ENCODE results near the genes RAB20 and ING1.

GRCh38 chr13:110171795-110172048 is 135.2 kb downstream of the COL4A1 start:
- PRO-cap: no peak

DNA sequence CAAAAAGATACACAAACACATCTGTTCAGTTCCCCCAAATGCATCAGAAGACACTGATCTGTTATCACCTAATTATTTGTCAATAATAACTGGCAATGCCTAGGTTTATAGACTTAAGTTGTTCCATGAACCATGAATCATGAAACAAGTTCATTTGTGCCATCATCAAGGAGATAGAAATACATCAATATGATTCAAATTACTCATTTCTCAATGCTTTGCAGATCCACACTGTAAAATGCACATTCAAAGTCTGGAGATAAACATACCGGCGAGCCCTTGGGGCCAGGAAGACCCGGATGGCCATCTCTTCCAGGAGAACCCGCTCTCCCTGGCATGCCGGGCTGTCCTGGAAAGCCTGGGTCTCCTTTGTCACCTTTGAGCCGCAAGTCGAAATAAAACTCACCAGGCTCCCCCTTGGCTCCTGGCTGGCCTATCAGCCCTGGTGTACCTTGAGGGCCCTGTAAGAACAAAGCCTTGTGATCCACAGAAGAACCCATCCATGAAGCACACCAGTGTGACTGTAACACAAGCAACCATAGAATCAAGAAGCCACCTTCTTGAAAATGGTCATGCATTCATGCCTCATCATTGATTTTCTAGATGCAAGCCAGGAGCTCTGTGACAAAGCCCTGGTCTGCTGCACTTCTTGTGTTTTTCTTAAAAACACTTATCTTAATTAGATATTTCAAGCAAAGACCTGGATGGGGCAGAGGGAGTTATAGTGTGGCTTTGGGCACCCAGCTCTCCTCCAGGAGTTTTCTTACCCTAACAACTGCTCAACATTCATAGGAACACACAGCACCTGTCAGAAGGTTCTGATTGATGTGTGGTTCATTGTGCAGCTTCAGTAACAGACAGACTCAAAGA is 119.9 kb downstream of the COL4A1 start:
- PRO-cap: no peak

GRCh38 chr13:110217390-110217963 is 89.5 kb downstream of the COL4A1 start:
- PRO-cap: no peak

- PRO-cap: bidirectional peak, plus-strand start at chr13:110341135, minus-strand start at chr13:110340912
Measured at GRCh38 chr13:110340688-110341044, 33.6 kb downstream of the COL4A2 start.

DNA sequence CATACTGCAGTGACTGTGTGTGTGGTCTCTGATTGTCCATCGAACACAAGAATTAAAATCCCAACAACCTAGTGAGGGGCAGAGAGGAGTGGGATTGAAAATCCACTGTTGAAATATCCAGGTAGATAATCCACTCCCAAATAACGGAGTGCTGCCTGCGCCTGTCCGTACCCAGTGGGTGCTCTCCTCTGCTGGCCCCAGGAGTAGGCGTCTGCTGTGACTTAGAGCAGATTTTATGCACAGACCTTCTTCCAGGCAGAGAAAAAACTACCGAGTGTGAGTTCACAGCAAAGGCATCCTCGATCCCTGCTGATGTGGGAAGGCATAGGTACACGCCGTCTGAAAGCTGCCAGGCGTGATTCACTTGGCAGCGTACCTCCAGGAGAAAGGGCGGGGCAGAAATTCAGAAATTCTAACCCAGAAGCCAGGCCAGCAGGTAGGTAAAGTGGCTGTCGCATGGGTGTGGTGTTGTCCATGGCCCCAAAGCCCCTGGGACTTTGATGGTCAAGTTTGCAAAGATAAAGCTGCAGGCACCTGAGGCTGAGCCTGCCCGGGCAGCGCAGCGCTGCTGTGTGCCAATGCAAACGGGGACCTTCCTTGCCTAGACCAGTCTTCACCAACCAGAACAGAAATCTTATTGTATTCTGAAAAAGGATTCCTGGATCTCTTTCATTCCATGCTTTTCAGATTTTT is 36.2 kb downstream of the COL4A2 start:
- PRO-cap: unidirectional peak, minus-strand start at position 174 of the sequence

- PRO-cap: bidirectional peak, plus-strand start at chr13:110388254, minus-strand start at chr13:110388290; unidirectional peak, minus-strand start at chr13:110388489
Measured at GRCh38 chr13:110387932-110388570, 81.0 kb downstream of the COL4A2 start.

GRCh38 chr13:110463795-110464810 is 97.4 kb downstream of the RAB20 start:
- PRO-cap: no peak

DNA sequence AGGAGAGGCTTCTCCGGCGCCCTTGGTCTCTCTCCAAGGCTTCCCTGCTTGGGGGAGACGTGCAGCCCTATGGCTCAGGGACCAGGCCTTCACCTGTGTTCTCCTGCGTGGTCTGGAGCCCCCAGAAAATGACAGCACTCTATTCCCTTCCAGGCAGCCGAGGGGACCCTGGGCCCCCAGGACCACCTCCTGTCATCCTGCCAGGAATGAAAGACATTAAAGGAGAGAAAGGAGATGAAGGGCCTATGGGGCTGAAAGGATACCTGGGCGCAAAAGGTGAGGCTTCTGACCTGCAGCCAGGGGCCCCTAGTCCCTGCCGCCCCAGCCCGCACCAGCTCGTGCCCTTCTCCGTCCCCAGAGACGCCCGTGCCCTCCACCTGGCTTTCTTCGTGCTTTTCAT is 76.8 kb downstream of the RAB20 start:
- PRO-cap: no peak

DNA sequence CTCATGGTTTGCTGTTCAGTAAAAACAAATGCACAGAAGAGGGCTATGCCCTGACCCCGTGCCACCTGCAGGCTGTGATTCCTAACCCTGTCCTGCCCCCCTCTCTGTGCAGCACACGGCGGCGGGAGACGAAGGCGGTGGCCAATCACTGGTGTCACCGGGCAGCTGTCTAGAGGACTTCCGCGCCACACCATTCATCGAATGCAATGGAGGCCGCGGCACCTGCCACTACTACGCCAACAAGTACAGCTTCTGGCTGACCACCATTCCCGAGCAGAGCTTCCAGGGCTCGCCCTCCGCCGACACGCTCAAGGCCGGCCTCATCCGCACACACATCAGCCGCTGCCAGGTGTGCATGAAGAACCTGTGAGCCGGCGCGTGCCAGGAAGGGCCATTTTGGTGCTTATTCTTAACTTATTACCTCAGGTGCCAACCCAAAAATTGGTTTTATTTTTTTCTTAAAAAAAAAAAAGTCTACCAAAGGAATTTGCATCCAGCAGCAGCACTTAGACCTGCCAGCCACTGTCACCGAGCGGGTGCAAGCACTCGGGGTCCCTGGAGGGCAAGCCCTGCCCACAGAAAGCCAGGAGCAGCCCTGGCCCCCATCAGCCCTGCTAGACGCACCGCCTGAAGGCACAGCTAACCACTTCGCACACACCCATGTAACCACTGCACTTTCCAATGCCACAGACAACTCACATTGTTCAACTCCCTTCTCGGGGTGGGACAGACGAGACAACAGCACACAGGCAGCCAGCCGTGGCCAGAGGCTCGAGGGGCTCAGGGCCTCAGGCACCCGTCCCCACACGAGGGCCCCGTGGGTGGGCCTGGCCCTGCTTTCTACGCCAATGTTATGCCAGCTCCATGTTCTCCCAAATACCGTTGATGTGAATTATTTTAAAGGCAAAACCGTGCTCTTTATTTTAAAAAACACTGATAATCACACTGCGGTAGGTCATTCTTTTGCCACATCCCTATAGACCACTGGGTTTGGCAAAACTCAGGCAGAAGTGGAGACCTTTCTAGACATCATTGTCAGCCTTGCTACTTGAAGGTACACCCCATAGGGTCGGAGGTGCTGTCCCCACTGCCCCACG is 49.4 kb downstream of the RAB20 start:
- PRO-cap: no peak

GRCh38 chr13:110529577-110530263 is 31.8 kb downstream of the RAB20 start:
- PRO-cap: no peak

- PRO-cap: bidirectional peak, plus-strand start at chr13:110561233, minus-strand start at chr13:110561163; bidirectional peak, plus-strand start at chr13:110561473, minus-strand start at chr13:110561357; bidirectional peak, plus-strand start at chr13:110561889, minus-strand start at chr13:110561722
Measured at GRCh38 chr13:110560961-110561994, at the start of gene RAB20. RAB20 (minus strand) TSS chr13:110561722.

DNA sequence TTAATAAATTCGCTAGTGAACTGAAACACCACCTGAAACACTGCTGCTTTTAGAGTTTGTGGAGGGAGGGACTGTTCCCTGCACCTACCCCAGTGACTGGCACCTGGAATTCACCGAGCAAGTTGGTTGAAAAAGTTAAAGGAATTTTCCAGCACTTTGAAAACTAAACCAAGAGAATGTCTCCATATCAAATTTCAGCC is 3.6 kb upstream of the RAB20 start:
- PRO-cap: unidirectional peak, minus-strand start at position 98 of the sequence

- PRO-cap: no peak
Measured at GRCh38 chr13:110636158-110636406, 20.7 kb downstream of the NAXD start.

DNA sequence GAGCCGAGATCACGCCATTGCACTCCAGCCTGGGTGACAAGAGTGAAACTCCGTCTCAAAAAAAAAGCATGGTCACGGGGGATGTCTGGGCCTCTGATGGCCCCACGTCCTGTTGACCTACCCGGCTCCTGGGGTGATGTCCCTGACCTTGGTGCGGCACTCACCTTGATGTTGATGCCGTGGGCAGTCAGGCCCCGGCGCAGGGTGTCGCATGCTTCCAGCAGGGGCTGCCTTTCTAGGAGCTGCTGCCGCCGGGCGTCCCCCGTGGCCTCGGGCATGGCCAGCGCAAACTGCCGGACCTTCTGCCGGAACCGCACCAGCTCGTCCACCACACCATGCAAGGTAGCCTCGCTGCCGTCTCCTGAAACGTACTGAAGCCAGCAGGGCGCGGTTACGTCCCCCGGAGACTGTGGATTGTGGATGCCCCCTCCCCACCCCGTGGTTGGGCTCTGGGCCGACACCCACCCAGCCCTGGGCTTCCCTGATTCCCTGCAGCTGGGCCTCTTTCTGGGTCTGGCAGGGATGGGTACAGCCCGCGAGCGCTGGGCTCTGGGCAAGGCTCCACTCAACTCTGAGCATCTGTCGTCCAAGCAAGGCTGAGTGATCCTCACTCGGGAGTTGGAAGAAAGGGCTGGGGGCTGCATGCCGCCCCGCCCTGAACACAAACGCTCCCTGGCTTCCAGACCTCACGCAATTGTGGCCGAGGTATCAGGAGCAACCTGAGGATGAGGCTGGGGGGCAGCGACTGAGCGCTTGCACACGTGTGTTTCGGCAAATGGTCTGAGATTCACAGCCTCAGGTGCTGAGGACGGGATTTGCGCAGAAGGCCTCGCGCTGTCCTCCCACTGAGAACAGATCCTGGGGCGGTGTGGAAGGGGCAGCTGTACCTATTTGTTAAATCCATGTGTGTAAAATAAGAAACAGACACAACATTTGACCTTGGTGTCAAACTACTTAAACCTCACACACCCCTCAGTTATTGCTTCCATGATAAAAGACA is 27.1 kb downstream of the NAXD start:
- PRO-cap: no peak

DNA sequence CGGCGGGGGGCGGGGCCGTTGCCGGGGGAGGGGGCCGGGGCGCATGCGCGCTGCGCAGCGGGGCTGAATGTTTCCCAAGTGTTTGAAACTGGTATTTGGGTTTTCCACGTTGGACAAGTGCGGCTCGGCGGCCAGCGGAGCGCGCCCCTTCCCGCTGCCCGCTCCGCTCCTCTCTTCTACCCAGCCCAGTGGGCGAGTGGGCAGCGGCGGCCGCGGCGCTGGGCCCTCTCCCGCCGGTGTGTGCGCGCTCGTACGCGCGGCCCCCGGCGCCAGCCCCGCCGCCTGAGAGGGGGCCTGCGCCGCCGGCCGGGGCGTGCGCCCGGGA is at the start of gene ING1:
Gene ING1, plus strand, starts transcription at position 98 of the 325 bp plus-strand sequence.
- PRO-cap: bidirectional peak, plus-strand start at position 98 of the sequence, minus-strand start outside the sequence

DNA sequence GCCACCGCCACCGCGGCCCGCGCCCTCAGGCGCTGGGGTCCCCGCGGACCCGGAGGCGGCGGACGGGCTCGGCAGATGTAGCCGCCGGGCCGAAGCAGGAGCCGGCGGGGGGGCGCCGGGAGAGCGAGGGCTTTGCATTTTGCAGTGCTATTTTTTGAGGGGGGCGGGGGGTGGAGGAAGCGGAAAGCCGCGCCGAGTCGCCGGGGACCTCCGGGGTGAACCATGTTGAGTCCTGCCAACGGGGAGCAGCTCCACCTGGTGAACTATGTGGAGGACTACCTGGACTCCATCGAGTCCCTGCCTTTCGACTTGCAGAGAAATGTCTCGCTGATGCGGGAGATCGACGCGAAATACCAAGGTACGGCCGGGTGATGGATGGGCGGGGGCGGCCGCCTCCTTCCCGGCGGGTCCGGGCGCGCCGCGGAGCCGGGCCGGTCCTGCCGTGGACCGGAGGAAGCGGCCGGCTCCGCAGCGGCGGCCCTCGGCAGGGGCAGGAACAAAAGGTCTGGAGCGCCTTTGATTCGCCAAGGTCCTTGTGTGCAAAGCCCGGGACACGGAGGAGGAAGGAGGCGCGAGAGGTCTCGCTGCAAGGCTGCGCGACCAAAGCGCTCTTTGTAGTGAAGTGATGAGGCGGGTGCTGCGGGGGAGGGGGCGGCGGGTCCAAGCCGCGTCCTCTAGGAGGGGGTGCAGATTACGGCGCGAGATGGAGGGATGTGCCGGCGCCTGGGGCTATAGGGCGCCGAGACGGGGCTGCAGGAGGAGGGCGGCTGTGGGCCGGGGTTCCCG is 621 bp downstream of the ING1 start:
- PRO-cap: bidirectional peak, plus-strand start at position 157 of the sequence, minus-strand start at position 96 of the sequence; bidirectional peak, plus-strand start at position 734 of the sequence, minus-strand start at position 594 of the sequence

DNA sequence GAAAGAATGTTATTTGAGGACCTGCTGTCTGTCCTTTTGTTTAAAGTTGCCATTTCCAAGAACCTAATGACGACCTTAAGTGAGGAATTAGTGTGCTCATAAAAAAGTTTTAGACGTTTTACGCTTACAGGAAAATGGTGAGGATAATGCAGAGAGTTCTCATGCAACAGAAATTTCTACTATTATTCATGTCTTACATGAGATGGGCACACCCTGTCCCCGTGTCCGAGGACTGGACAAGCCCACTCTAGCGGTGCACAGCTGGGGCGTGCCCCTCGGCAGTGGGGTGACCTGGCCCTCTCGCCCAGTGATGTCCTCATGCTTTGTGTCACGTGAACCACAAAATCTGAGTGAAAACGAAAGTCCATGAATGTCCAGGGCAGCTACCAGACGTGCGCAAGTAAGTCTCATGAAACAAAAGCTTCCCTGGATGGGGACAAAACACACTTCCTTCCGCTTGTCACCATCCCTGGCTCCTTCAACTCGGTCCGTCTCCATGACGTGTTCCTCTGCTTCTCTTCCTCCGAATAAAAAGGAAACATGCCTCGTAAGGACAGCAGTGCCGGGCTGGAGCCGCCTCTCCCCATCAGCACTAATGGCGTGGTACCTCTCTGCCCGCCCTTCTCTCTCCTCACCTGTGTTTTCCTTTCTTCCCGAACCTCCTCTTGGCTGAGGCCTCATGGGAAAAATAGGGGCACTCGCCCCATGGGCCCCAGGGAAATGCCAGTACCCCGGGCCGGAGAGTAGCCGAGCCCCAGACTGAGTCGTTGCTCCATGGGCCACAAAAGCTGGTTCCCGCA is 45.6 kb downstream of the ANKRD10 start:
- PRO-cap: unidirectional peak, plus-strand start at position 369 of the sequence; bidirectional peak, plus-strand start at position 556 of the sequence, minus-strand start at position 463 of the sequence

DNA sequence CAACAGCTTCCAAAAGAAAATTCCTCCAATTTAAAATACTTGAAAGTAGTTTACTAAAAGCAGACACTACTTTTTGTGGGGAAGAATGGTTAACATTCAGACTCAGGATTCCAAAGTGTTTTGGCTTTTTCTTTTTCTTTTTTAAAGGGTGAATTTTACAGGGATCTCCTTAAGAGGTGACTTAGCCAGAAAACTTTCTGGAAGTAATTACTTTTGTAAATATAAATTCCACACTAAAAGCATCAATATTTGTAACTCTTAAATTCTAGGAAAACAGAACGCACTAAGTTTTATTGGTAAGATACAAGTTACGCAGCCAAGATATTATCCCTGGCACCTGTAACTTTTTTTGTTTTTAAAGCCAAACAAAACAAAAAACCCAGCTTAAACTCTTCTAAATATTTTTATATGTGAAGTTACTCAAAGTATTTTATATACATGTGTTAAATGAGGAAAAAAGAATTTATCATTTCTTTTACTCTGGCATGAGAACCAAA is 25.2 kb downstream of the ANKRD10 start:
- PRO-cap: no peak

GRCh38 chr13:110890092-110890441 is 24.8 kb downstream of the ANKRD10 start:
- PRO-cap: no peak

- PRO-cap: bidirectional peak, plus-strand start at chr13:111153279, minus-strand start at chr13:111152988; bidirectional peak, plus-strand start at chr13:111153393, minus-strand start at chr13:111153323; bidirectional peak, plus-strand start at chr13:111153714, minus-strand start at chr13:111153531
Measured at GRCh38 chr13:111153065-111153806, 38.1 kb downstream of the ARHGEF7 start.